Breast (tissue), 4 donors: Measurements from ENCODE around the gene CRIP1.

GRCh38 chr14:105486243-105487343 lies at the start of gene CRIP1:
Gene CRIP1, plus strand, starts transcription at chr14:105486886.
- PRO-cap, 3 experiments = peak in 3 of 3 experiments; most common plus-strand start chr14:105487197 (in 3); most common minus-strand start chr14:105486901 (in 1)
- RRBS = 8% methylated on average over 41 of the region's 88 CpGs

DNA sequence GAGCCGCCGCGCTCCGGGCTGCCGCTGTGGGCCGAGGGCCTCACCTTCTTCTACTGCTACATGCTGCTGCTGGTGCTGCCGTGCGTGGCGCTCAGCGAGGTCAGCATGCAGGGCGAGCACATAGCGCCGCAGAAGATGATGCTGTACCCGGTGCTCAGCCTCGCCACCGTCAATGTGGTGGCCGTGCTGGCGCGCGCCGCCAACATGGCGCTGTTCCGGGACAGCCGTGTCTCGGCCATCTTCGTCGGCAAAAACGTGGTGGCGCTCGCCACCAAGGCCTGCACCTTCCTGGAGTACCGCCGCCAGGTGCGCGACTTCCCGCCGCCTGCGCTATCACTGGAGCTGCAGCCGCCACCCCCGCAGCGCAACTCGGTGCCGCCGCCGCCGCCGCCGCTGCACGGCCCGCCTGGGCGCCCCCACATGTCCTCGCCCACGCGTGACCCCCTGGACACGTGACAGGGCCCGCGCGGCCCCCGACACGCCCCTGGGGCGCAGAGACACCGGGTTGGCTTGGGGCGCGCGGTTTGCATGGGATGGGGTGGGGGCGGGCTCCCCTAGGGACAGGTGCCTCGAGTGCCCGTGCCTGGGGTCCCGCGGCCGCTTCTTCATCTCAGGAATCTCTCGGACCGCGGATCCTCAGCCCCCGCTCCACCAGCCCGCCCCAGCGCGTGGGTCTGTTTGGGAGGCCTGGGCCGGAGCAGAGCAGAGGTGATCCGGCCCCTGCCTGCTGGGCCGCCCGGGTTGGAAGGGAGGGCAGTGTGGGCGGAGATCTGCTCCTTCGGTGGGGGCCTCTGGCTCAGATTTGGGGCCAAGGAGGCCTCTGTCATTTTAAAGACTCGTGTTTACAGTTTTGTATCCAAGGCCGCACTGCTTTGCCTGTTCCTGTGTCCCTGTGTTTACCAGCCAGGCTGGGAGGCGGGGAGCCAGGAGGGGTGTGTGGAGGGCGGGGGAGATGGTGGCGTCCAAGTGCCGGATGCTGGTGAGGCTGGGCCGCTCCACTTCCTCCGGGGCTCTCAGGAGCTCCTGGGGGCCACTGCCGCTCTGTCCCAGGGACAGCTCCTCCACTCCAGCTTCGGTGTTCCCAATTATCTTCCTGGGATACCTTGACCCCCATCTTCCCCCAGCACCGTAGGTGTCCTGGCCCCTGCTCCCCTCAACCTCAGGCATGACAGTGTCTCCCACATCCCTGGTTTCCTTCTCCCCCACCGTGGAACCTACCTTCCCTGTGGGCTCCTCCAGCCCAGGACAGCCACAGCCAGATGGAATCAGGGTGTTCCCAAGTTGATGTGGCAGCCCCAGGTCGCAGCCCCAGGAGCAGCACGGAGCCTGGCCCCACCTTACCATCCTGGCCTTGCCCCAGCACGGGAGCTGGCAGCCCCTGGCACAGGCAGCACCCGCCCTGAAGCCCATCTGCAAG lies 3.5 kb downstream of the TMEM121 start:
- PRO-cap, 3 experiments = no peak in any of the 3 experiments
- RRBS = 30% methylated on average over 14 of the region's 99 CpGs

GRCh38 chr14:105581930-105582797 lies 55.8 kb downstream of the TMEM121 start:
- PRO-cap, 3 experiments = no peak in any of the 3 experiments
- RRBS = no CpG with 5 or more reads among the region's 12 CpGs

- PRO-cap, 3 experiments = no peak in any of the 3 experiments
- RRBS = no CpG with 5 or more reads among the region's 32 CpGs
Observed at GRCh38 chr14:105706998-105707720, 180.8 kb downstream of the TMEM121 start.

DNA sequence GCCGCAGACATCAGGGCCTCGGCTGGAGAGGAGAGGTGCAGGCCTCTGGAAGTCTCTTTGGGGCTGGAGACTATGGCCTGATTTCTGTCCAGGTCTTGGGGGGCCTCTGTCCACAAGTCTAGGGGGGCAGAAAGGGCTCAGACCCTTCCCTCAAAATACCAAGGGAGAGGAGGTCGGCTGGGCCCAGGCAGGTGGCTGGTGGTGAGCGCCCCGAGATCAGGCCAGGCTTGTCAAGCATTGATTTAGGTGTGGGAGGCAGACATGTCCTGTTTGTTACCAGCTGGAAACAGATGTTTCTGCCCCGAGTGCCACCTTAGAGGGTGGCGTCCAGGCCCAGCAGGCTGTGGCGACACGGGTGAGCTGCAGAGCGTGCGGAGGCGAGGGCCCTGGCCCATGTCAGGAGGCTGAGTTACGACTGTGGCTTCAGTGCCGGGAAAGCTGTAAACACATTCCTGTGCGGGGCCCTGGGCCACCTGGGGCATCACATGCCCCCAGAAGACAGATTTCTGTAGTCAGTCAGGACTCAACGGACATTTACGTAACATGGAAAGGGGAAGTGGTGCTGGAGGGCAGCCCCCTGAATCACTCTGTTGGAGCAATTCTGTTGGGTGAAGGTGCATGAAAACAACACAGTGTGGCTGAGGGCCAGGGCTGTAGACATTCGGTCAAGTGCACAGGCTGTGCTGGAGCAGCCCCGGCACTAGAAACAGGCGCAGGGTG lies 291.5 kb downstream of the TMEM121 start:
- PRO-cap, 3 experiments = no peak in any of the 3 experiments
- RRBS = no CpG with 5 or more reads among the region's 20 CpGs

- PRO-cap, 3 experiments = no peak in any of the 3 experiments
- RRBS = no CpG with 5 or more reads among the region's 5 CpGs
Observed at GRCh38 chr14:105986330-105986705, 459.9 kb downstream of the TMEM121 start.

- PRO-cap, 3 experiments = no peak in any of the 3 experiments
- RRBS = no CpG with 5 or more reads among the region's 1 CpG
Observed at GRCh38 chr14:106374012-106374382, 847.6 kb downstream of the TMEM121 start.

DNA sequence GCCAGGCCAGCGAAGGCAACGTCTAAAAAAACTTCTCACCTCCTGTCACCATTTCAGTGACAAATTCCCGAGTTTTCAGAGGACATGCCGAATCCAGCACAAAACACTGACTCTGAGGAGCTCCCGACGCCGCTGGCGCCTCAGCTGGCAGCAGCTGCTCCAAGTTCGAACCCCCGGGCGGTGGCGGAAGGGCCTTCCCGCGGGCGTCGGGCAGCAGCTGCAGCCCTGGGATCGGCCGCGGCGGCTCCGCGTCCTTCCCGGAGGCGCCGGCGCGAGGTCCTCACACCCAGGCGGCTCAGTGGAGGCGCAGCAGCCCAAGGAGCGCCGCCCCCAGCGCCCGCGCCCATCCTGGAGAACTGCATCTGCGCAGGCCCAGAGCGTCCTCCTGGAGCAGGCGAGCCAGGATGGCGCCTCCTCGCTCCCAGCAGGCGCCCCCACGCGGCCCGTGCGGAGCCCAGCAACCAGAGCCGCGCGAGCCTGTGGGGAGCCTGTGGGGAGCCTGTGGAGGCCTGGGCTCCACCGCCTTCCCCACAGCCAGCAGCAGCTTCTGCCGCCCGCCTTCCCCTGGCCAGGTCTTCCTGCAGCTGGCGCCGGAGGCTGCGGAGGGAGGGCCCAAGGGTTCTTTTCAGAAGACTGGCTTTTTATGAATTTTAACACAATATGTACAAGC lies 872.5 kb downstream of the TMEM121 start:
- PRO-cap, 3 experiments = no peak in any of the 3 experiments
- RRBS = 63% methylated on average over 7 of the region's 53 CpGs

- PRO-cap, 3 experiments = no peak in any of the 3 experiments
- RRBS = no CpG with 5 or more reads among the region's 6 CpGs
Observed at GRCh38 chr14:106421969-106422402, 895.6 kb downstream of the TMEM121 start.

GRCh38 chr14:106803042-106803402 lies 1276.6 kb downstream of the TMEM121 start:
- PRO-cap, 3 experiments = no peak in any of the 3 experiments
- RRBS = no CpG with 5 or more reads among the region's 5 CpGs

DNA sequence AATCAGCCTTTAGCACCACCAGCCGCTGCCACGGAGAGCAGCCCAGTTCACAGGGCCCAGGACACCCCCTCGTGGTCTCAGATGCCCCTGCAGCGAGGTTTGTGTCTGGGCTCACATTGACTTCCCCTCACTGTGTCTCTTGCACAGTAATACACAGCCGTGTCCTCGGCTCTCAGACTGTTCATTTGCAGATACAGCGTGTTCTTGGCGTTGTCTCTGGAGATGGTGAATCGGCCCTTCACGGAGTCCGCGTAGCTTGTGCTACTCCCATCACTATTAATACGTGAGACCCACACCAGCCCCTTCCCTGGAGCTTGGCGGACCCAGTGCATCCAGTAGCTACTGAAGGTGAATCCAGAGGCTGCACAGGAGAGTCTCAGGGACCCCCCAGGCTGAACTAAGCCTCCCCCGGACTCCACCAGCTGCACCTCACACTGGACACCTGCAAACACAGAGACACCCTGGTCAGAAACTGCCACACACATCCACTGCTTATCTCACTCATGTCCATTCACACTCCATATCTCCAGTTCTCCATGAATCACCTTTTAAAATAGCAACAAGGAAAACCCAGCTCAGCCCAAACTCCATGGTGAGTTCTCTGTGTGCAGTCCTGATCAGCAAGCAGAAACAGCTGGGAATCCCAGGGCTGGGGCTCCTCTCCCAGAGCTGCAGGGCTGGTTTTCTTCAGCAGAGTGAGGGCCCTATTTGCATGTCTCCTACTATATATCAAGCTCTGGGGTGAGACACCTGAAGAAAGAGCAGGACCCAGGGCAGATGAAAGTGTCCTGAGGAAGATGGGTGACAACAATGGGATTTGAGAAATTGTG lies 1284.1 kb downstream of the TMEM121 start:
- PRO-cap, 3 experiments = no peak in any of the 3 experiments
- RRBS = no CpG with 5 or more reads among the region's 15 CpGs